Thoracic aorta endothelial cell (primary cell): Measurements from ENCODE around the genes SUCLG2 and TMF1.

DNA sequence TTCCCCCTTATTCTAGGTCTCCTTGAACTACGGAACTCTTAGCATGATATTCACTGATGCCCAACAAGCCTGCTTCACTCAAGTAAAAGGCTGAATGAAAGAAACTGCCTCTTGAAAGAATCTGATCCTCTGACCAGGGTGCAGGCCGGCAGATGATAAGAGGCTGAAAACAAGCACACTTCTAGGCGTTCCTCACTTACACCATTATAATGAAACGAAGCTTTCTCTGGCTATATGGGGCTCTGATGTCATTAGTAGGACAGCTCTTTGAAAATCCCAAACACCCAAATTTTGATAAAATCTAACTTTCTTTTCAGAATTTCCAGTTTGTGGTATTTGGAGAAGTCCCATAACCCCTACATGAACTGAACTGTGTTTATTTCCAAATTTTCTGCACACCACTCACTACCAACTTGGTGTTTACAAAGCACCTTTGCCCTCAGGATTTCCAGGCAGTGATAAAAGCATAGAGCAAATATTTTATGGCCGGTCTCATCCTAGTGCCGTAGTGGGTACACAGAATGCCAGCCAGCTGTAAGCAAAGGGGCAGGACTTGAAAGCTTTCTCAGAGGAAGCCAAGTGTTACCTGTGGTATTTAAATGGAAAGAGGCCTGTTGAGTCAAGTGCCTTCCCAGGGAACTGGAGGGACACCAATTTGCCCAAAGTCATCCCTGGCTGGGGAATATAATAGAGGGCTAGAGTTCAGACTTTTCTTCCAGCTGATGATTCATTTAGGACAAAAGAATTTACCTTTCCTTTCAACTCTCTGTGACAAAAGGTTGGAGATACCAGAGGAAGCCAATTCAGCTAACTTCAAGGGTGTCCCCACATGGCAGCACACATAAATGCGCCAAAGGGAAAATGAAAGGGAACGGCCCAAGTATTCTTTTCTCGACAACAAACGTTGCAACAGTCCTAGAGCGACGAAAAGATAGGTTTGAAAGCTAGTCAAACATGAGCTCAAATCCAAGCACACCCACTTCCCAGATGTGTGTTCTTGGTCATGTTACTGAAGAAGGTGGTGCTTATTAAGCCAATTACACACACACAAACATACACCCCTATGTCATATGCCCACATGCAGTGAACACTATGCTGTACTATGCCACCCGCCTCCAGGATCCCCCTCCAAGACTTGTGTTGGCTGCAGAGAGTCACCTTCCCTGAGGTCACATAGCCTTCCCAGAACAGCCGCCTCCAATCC lies 27.9 kb downstream of the MAGI1 start:
- CAGE, long polyA plus RNA = no peak

- CAGE, long polyA plus RNA = no peak
These were observed 870 bp upstream of the MAGI1 start for GRCh38 chr3:66039502-66040073.

- CAGE, long polyA plus RNA = no peak
These were observed 21.8 kb upstream of the MAGI1 start for GRCh38 chr3:66060529-66060854.

GRCh38 chr3:66306886-66307291 lies 86.1 kb downstream of the SLC25A26 start:
- CAGE, long polyA plus RNA = no peak

GRCh38 chr3:66393329-66394572 lies 107.1 kb downstream of the LRIG1 start:
- CAGE, long polyA plus RNA = no peak

DNA sequence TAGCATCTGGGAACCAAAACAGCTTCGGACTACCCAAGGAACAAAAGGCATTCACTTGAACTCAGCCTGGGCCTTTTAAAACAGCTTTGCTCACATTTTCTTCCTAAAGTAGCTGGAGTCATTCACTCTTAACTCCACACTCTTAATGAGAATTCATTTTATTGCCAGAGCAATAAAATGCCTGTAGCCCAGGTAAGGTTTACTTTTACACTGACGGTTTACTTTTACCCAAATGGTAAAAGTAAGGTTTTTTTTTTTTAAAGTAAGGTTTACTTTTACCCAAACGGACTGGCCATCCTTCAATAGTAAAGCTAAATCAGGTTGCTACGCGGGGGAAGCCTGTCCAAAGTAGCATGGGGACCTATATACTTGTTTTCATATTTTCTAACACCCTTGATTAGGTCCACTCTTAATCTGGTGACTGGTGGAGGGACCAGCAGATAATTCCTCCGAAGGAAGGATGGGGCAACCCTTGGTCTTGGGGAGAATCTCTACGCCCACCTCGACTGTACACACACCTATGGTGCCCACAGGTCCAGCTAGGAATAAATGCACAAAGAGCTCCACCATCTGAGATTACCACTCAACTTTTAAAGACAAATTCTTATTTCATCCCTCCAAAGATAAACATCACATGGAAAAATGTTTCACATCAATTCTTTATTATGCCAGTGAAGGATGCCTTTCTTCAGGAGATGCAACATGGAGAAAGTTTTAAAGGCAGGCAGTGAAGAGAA lies 55.6 kb downstream of the LRIG1 start:
- CAGE, long polyA plus RNA = no peak

GRCh38 chr3:66498072-66499241 lies 2.4 kb downstream of the LRIG1 start:
- CAGE, long polyA plus RNA = no peak

- CAGE, long polyA plus RNA = no peak
These were observed 6.2 kb downstream of the SUCLG2 start for GRCh38 chr3:67648124-67648681.

DNA sequence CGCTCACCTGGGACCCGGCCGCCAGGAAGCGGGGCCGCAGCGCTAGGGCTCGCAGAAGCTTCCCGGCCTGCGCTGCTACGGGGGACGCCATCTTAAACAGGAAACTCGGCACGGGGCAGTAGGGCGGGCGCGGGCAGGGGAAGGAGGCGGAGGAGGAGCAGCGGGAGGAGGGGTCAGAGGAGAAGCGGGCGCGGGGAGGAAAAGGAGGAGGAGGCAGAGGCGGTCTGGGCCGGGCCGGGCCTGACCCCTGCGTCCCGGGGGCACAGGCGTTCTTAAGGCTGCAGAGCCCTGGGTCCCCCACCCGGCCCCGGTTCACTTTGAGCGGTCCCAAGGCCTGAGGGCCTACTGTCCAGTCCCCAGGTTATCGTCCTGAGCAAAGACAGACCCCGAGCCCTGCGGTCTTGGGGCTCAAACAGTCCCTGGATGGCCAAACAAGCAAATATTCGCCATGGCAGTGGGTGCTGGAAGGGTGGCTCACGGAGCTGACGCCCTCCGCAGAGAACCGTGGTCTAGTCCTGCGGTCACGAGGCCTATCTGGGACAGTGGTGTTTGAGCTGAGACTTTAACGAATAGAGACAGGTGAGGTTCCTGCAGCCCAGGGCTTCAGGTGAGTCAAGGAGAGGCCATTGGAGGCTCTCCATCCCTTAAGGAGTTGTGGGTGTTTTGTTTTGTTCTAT lies at the start of gene SUCLG2:
Gene SUCLG2, minus strand, starts transcription at position 117 of the 677 bp plus-strand sequence.
- CAGE, long polyA plus RNA = no peak

- CAGE, long polyA plus RNA = no peak
These were observed 1.3 kb upstream of the SUCLG2 start for GRCh38 chr3:67655426-67656441.

- CAGE, long polyA plus RNA = no peak
These were observed 56.4 kb upstream of the TAFA1 start for GRCh38 chr3:67947670-67947942.

- CAGE, long polyA plus RNA = no peak
These were observed 77.5 kb downstream of the TAFA1 start for GRCh38 chr3:68081575-68082008.

- CAGE, long polyA plus RNA = no peak
These were observed 4.5 kb downstream of the EOGT start for GRCh38 chr3:69008845-69009539.

DNA sequence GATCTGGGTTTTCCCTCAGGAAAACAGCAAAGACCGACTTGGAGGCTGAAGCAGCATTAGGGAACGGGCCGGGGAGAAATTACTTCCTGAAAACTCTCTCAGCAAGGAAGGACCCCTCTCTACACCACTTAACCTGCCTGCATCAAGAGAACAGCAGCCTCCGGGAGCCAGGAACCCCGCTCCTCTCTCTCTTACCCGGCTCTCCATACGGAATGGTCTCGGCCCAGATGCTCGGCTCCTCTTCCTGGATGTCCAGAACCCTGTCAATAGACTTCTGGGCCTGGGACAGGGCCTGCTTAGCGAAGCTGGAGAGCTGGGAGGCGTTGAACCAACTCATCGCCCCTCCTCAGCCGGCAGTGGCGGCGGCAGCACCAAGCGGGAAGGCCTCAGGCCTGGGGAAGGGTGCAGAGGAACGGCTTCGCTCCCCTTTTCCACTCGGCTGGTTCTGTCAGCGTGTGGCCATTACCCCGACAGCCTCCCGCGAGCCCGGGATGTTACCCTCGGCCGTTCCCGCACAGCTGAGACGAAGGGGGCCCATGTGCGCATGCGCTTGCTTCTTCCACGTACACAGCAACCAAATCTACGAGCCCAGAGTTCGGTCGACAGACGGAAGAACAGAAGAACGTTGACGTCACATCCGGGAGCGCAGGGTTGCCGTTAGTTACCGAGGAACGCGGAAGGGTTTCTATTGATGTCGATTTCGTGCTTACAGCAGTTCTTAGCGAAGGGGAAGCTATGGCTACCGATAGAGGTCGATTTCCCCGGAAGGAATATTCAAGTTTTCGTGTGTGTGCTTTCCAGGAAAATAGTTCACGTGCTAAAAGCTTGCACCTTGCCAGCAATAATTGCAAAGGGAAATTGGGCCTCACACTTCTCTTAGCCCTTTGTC lies at the start of gene TMF1:
Gene TMF1, minus strand, starts transcription at position 584 of the 889 bp plus-strand sequence.
- CAGE, long polyA plus RNA = no peak

- CAGE, long polyA plus RNA = no peak
These were observed 852 bp downstream of the LMOD3 start for GRCh38 chr3:69121542-69121943.

DNA sequence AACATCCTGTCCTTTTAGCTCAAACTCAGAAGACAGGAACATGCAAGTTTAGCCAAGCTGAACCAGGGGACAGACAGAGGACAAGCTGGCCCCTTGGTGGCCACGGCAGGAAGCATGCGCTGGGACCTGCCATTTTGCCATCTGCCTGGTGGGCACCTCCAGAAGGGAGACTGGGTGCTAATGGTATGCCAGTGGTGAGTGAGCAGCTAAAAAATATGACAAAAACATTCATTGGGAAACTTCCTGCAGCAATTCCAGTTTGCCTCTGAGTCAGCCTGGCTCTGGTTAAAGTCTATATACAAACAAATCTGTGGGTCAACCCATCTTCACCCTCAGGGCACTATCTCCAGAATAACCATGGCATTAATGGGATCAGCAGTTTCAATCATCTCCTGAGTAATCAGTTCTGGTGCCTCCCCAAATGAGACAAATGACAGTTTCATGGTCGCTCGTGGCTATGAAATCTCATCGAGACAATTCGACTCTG lies 21.6 kb downstream of the FRMD4B start:
- CAGE, long polyA plus RNA = no peak

DNA sequence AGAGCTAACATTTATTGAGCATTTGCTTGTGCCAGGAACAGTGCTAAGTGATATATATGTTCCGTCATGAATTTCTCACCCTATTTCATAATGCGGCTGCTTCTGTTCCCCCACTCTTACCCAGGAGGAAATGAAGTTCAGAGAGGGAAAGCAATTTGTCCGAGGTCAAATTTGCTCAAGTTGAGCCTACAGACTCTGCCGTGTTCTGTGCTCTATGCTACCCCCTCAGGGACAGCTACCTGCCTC lies 5.5 kb downstream of the FRMD4B start:
- CAGE, long polyA plus RNA = no peak

DNA sequence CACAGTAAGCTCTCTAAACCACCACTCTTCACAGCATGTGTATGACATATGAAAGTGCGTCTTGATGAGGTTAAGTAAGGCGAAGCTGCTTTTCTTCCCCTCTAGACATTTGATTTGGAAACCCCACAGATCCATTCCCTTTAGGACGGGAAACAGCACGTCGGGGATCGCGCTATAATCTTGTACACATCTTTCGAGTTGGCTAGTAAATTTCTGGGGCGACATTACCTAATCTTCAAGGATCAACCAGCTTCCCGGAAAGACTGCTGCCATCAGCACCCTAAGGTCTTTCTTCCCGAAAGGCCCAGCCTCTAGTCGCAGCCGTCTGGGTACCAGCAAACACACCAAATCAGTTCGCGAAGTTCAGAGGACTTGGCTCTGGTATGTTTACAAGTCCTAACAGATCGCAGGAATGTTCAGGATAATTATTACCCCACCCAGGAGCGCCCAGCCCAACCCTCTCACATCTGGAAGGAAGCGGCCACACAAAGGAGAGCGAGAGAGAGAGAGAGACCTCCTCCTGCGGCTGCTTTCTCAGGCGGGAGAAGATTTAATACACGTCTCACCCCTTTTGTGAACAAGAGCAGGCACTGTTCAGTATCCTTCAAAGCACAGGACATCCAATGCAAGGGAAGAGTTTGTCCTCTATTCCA lies 155.2 kb upstream of the FRMD4B start:
- CAGE, long polyA plus RNA = no peak

DNA sequence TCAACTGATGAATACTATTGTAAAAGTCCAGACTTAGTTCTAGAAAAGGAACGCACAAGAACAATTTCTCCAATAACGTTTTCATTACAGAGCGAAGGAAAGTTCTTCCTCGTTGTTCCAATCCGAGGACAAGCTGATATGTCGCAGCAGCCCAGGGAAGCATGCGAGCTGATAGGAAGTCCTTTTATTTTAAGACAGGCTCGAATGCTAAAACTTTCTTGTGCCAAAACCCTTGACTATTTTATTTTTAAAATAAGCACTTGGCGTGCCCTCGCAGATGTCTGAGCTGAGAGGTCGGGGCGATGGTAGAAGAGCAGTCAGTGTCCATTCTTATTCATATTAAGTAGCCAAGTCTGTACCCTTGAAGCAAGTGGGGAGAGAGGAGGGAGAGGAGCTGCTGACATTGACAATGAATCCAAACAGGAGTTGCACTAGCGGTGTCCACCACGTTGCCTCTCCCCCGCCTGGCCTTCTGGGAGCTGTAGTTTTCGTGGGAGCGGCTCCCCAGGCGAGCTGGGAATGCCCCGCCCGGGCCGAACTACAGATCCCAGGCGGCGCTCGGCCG lies 338 bp upstream of the MITF start:
- CAGE, long polyA plus RNA = no peak

DNA sequence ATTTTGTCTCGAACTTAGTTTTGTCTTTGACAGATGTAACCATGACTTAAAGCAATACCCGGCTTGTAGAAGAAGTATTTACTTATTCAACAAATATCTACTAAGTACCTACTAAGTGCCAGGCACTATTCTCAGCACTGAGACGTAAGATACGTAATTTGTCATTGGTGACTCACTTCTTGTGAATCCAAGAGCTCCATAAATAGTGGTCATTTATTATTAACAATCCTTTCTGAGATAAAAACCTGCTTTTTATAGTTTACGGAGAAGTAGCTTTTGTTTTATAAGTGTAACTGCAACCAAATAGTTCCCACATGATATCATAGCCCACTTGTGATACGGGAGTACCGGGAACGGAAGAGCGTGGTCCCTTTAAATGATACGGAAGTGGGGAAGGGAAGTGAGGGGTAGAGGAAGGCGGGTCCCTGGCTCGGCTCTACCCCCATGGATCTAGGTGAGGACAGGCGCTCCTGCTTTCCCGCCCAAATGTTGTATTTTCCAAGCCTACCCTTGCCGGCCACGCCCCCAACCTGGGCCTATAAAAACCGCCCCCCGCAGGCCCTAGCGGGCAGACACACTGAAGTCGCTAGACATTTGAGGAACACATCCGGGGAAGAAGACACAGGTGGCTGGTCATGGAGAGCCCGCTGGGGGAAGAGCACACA lies 260.0 kb downstream of the MITF start:
- CAGE, long polyA plus RNA = no peak